HGPS cell (cell line): ENCODE results near the genes IGFBP4, CCR7, KRTAP4-8 and KRTAP4-9.

GRCh38 chr17:40342773-40343511 is 21.6 kb downstream of the GJD3 start:
- RRBS: 4% methylated on average over 7 of the region's 21 CpGs

GRCh38 chr17:40347621-40348367 is 16.7 kb downstream of the GJD3 start:
- RRBS: no CpG with 5 or more reads among the region's 10 CpGs

- RRBS: 65% methylated on average over 4 of the region's 24 CpGs
Measured at GRCh38 chr17:40351661-40352634, 12.6 kb downstream of the GJD3 start.

DNA sequence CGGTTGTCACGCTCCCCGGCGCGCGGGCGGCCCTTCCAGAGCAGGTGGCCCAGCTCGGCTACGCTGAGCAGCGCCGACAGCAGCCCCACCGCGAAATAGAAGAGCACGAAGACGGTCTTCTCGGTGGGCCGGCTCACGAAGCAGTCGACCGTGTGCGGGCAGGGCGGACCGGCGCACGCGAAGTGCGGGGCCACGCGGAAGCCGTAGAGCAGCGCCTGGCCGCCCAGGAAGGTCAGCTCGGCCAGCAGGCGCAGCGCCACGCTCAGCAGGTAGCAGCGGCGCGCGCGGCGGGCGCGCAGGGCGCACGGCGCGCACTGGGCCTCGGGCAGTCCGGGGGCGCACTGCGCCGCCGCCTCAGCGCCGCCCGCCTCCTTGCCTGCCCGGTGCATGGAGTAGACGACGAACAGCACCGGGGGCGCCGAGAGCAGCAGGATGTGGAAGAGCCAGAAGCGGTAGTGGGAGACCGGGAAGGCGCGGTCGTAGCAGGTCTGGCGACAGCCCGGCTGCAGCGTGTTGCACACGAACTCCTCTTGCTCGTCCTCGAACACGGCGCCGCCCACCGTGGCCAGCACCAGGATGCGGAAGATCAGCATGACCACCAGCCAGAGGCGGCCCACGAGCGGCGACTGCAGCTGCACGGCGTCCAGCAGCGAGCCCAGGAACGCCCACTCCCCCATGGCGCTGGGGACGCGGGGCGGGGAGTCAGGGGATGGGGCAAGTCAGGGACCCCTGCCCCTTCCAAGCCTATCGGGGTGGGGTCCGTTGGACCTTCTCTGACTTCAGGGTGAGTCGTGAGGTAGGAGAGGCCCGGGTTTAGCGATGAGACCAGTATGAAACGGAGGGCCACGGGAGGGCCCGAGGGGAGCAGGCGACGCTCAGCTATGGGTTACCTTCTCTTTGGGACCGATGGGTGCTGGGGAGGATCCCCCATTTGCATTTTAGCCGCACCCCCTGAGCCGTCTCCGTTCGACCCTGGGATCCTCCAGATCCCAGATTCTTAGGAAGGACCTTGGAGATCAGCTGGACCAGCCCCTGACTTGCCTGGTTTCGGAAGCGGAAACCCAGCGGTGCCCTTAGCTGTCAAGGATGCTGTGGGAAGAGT is 1.0 kb downstream of the GJD3 start:
- RRBS: 3% methylated on average over 35 of the region's 109 CpGs

GRCh38 chr17:40443100-40444113 is at the start of gene IGFBP4:
Gene IGFBP4, plus strand, starts transcription at chr17:40443450.
- RRBS: 2% methylated on average over 32 of the region's 109 CpGs

- RRBS: no CpG with 5 or more reads among the region's 6 CpGs
Measured at GRCh38 chr17:40459776-40460404, 16.6 kb downstream of the IGFBP4 start.

- RRBS: no CpG with 5 or more reads among the region's 5 CpGs
Measured at GRCh38 chr17:40460405-40461083, 17.3 kb downstream of the IGFBP4 start.

DNA sequence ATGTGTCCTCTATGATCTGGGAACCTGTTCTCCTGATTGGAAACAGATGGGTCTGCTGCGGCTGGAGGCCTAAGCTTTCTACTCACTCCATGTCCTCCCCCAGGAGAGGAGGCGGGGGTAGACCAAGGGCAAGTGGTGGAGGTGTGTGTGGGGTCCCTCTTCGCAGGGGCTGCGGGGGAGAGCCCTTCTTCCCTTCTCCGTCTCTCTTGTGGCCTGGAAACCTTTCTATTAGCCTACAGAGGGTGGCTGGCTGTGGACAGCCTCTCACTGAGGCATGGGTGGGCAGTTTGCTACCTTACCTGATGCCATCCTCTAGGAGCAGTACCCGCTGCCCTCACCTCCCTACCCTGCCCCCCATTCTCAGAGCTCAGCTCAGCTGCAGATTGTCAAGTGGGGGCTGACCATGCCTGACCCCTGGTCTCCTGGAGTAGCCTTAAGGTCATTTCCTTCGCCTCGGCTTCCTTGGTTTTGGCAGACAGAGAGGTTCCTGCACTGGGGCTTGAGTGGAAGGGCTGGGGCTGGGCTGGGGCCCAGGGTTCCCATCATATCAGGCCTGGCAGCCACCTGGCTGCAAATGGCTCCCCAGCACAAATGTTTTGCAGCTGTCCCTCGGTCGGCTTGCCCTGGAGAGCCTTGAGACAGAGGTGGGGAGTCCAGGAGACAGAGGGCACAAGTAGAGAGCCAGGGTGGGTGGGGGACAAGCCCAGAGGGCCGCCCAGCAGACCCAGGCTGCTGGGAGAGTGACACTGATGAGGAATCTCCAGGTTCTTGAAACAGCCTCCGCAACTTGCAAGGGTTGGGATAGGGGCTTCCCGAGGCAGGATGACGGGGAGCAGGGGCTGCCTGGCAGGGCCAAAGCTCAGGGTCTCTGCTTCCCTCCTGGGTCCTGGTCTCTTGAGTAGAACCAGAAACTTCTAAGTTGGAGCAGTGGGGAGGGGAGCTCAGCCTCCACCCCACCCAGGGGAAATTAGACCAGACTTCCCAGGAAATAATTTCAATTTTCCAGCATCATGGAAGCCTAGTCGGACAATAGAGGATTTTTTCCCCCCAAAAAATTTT is 19.1 kb downstream of the IGFBP4 start:
- RRBS: no CpG with 5 or more reads among the region's 15 CpGs

DNA sequence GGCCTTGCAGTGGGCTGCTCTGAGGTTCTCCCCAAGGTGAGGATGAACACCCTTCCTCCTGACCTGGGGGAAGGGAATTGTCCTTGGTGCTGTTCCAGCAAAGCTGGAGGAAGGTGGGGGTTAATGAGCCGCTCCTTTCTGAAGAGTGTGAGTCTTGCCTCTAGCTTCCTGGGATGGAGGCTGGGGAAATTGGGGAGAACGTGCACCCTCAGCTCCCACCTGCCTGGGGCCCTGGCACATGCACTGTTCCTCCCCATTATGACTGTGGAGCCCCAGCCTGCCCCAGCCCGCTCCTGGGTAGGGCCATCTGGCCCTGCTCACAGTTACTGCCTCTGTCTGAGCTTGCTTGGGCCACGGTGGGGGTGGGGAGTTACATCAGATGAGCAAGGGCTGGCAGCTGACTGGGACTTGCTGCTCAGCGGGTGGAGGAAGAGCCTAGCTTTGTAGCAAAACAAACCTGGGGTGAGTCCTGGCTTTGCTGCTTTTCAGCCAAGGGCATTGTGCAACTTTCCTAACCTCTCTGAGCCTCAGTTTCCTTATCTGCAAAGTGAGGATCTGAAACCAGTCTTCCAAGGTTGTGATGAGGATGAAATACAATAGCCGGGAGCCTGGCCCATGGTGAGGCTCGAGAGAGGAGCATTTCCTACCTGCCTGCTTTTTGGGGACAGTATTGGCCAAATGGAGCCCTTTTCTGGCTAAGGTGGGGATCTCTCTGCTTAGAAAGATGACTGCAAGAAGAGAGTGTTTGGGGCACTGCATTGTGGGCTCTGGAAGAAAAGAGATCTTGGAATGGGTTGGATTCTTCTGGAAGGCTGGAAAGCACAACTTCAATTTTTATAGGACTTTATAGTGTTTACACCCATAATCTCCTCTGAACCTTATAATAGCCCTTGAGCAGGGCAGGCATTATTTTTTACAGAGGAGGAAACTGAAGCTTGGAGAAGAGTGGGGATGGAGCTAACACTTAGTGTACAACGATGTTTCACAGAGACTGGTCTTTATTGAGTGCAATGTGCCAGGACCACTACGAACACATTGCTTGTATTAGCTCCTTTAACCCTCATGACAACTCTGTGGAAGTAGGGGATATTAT is 10.8 kb downstream of the TNS4 start:
- RRBS: no CpG with 5 or more reads among the region's 9 CpGs

DNA sequence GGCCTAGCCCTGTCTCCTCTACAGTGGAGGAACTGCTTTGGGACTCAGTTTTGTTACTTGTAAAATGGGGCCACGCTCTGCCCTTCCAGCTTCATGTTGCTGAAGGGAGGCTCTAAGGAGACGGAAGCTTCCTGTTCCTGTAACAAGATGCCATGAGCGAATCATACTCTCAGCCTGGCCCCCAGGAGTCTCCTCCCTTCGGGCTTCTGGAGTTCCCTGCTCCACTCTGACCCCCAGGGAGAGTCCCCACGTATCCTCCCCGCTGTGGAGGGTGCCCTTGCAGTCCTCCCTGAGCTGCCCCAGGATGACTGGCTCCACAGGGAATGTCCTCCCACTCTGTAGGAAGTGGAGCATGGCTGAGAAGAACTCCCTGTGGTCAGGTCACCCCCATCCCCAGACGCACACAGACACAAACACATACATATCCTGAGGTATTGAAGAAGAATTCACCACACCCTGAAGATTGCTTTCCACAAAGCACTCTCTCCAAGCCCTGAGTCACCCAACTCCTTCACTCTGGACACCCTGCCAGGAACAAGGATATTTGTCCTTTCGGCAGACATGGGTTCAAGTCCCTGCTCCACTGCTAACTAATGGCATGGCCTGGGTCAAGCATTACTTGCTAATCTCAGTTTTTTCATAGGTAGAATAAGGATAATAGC is 20.1 kb upstream of the TNS4 start:
- RRBS: no CpG with 5 or more reads among the region's 8 CpGs

DNA sequence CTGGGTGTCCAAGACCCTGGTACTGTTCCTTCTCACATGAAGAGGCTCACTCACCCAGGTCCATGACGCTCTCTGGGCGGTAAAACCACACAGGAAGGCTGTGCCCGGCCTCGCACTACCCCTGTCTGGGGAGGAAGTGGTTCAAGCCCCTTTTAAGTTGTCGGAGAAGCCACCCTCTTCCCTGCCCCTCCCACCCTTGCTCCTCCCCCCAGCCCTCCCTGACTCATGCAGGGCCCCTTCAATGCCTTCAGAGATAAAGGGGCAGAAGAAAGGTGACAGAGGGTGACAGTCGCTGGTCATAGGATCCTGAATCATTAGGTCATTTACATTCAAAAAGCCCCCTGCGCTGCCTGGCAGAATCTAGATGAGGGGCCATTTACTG is at the start of gene CCR7:
Gene CCR7 (minus strand): TSS at position 127 of the 382 bp plus-strand sequence.
- RRBS: no CpG with 5 or more reads among the region's 7 CpGs

DNA sequence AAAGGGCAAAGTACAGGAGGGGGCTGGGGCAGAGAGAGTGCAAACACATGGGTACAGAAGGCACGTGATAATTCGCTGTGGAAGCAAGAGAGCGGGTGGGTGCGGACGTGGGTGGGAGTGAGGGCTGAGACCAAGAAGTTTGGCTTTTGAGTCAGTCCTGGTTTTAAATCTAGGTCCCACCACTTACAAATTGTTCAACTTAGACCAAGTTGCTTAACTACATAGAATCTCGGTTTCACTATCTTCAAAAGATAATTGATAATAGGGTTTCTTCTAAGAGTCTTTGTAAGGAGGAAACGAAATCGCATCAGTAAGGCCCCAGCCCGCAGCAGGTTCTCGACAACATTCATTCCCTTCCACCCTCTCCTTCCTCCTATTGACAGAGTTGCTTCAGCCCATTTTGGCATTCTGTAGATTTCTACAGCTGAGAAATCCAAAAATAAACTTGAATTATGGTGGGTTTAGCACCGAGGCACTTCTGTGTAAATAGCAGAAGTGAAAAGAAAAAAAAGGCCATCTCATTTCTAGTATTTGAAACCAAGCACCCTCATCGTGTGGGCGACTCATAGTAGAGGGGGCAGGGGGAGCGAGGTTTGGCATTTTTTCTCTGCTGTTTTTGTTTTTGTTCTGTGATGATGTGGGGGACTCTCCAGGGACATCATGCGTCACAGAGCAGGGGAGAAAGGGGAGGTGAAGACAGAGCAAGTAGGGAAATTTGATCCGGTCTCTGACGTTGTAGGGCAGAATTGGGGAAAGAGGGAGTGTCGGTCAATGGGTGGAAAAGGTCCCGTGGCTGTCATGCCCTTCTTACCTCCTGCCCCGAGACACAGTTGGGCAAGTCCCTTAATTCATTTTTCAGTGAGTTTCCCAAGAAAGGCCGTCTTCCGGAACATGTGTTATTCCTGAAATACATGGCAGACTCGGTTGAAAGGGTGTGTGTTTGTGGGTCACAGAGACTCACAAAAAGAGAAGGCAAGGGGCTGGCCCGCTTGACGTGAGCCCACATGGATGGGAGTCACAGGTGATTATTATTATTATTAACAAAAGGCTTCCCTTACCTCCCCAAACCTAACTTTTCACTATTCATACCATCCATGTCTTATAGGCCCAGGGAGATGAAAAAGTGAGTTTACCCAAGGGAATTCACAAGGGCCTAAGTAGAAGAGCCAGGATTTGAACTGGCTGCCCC is 33.8 kb upstream of the CCR7 start:
- RRBS: no CpG with 5 or more reads among the region's 25 CpGs

GRCh38 chr17:40604198-40604647 is 39.0 kb upstream of the CCR7 start:
- RRBS: no CpG with 5 or more reads among the region's 1 CpG

GRCh38 chr17:40816952-40817883 is 5.2 kb downstream of the KRT10 start:
- RRBS: no CpG with 5 or more reads among the region's 8 CpGs

DNA sequence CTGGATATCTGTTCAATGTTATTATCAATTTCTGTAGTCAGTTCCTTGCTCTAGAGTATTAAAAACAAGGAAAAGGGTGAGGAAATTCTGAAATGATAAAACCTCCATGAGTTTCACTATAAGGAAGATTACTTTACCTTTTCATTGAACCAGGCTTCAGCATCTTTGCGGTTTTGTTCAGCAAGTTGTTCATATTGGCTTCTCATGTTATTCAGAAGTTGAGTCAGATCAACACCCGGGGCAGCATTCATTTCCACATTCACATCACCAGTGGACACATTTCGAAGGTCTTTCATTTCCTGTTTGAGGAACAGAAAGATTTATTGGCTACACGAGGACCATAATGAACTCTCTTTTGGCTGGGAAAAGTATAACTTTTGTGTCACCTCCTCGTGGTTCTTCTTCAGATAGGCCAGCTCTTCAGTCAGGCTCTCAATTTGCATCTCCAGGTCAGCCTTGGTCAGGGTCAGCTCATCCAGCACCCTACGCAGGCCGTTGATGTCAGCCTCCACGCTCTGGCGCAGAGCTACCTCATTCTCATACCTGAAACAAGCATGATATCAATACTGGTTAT is 2.2 kb downstream of the KRT10 start:
- RRBS: no CpG with 5 or more reads among the region's 9 CpGs

GRCh38 chr17:40827955-40828640 is 5.7 kb upstream of the KRT10 start:
- RRBS: no CpG with 5 or more reads among the region's 7 CpGs

DNA sequence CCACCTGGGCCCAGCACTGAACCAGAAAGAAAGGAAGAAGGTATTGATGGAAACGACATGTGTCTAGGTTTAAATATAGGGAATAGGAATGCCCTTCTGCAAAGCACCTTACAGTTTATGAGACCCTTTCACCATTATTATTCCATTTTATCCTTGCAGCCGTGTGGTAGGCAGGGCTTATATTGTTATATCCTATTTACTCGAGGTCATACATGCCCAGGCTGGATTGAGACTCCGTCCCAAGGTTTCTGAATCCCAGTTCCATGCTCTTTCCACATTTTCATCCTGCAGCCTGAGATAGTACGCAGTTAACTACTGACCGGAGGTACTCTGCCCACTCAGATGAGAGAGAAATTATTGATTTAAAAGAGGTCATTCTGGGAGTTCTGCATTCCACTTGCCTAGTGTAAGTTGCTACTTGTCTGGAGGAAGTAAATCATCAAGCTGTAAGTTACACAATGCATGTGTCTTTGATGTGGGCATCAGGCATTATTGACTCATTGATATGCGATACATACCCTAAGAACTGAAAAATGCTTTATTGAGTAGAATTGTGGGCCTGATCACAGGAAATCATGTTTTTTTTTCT is 10.1 kb downstream of the KRT39 start:
- RRBS: no CpG with 5 or more reads among the region's 7 CpGs

DNA sequence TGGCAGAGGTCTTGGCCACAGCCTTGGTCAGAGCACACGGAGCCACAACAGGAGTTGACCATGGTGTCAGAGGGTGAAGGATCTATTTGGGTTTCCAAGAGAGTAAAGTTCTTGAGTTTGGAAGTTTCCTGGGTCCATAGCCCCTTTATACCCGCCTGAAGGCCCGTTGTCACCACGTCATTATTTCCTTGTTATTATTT is at the start of gene KRTAP4-8:
Gene KRTAP4-8 (minus strand): TSS at position 120 of the 200 bp plus-strand sequence.
- RRBS: no CpG with 5 or more reads among the region's 4 CpGs

DNA sequence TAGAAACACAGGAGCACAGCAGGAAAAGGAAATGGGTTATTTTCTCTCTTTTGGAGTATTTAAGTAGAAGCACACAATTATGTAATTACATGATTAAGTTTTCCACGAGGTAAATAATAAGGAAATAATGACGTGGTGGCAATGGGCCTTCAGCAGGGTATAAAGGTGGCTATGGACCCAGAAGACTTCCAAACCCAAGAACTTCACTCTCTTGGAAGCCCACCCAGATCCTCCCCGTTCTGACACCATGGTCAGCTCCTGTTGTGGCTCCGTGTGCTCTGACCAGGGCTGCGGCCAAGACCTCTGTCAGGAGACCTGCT is at the start of gene KRTAP4-9:
Gene KRTAP4-9 (plus strand): TSS at position 248 of the 320 bp plus-strand sequence.
- RRBS: no CpG with 5 or more reads among the region's 5 CpGs